Mononuclear cell (primary cell): ENCODE results near the gene P3H2.

- RRBS: no CpG with 5 or more reads among the region's 5 CpGs
These were observed 215.8 kb upstream of the TPRG1 start for GRCh38 chr3:188955982-188956416.

DNA sequence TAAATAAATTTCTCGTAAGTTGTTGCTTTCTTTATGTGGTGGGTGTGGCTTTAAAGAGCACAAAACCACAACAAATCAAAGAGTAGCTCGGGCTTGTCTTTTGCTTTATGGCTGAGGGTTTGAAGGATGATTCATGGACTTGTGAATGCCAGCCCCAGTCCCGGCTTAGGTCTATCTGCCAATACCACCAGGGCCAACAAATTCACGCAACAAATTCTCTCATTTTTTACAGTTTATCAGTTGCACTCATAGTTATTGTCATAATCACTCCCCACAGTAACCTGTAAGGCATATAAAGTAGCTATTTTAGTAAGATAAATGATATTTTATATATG, 184.2 kb downstream of the TPRG1 start:
- RRBS: no CpG with 5 or more reads among the region's 4 CpGs

DNA sequence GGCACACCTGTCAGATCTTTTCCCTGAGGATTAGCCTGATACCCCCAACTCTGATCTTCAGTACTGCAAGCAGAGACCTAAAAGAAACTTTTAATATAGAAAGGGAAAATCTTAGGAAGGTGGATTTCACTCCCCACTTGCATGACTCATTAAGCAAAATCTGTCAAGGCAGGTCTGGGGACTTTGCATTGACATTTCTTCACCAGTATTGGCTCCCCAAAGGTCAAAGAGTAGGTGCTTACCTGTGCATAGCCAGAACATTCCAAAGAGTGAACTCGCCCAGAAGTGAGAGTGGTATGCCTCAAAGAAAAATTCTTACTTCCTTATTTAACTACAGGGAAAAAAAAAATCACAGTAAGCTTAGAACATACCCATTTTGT, 140.9 kb upstream of the TP63 start:
- RRBS: no CpG with 5 or more reads among the region's 1 CpG

DNA sequence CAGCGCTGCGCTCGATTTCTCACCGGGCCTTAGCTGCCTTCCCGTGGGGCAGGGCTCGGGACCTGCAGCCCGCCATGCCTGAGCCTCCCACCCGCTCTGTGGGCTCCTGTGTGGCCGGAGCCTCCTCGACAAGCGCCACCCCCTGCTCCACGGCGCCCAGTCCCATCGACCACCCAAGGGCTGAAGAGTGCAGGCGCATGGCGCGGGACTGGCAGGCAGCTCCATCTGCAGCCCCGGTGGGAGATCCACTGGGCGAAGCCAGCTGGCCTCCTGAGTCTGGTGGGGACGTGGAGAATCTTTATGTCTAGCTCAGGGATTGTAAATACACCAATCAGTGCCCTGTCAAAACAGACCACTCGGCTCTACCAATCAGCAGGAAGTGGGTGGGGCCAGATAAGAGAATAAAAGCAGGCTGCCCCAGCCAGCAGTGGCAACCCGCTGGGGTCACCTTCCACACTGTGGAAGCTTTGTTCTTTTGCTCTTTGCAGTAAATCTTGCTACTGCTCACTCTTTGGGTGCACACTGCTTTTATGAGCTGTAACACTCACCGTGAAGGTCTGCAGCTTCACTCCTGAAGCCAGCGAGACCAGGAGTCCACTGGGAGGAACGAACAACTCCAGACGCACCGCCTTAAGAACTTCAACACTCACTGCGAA, 34.7 kb upstream of the TP63 start:
- RRBS: no CpG with 5 or more reads among the region's 28 CpGs

DNA sequence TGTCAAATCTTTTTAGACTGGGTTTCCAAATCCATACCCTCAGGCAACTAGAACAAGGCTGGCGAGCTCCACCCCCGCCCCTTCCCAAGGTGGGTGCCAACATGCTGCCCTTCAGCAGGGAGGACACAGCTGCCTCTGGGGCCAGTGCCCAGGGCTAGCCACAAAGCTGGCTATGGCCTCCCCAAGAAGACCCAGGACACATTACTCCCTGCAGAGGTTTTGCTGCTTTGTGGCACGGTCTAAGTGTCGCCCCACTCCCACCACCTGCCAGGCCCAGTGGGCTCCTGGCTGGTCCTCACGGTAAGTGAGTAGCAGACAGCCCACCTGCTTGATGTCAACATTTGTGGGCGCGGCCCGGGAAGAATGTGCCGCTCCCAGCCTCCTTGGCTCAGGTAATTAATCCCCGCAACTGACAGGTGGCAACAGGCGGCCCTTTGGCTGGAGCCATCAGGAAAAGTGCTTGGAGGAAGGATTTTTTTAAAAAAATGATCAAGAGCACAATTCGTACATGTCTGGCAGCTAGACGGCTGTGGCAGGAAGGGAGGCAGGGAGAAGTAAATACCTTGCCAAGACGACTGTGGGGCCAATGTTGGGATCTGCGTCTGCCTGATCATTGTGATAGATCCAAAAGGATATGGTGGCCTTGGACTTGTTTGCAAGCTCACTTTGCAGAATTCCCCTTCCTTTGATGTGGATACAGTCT, 212.0 kb downstream of the TP63 start:
- RRBS: no CpG with 5 or more reads among the region's 15 CpGs

- RRBS: 4% methylated on average over 33 of the region's 112 CpGs
These were observed at the start of gene P3H2 for GRCh38 chr3:190120041-190121208. Gene P3H2 (minus strand): TSS chr3:190120897.

- RRBS: no CpG with 5 or more reads among the region's 7 CpGs
These were observed 24.0 kb upstream of the P3H2 start for GRCh38 chr3:190144669-190145165.

DNA sequence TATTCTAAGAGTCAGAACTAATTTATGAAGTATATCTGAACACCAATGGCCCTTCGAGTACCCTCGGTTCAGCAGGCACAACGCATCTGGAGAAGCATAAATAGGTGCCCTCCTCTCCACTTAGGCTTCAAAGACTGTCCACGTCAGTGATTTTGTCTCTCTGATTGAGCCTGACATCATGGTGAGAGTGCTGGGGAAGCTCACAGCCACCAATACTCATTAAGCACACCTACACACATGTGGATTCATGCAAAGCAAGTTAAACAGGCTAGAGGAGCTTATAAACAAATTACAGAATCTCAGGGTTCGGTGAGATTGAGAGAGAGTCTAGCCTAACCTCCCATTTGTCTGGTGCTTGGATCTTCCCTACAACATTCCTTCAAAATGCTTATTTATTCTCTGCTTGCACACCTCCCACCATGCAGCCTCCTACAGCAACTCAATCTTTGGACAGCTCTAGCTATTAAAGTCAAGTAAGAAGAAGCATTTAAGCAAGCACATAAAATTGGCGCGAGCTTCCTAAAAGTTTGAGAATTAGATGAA, 3.5 kb downstream of the CLDN1 start:
- RRBS: no CpG with 5 or more reads among the region's 7 CpGs

- RRBS: no CpG with 5 or more reads among the region's 4 CpGs
These were observed 3.6 kb downstream of the IL1RAP start for GRCh38 chr3:190517203-190518152.

GRCh38 chr3:190560329-190561020, 46.6 kb downstream of the IL1RAP start:
- RRBS: no CpG with 5 or more reads among the region's 11 CpGs

GRCh38 chr3:190591098-190591507, 77.2 kb downstream of the IL1RAP start:
- RRBS: no CpG with 5 or more reads among the region's 6 CpGs

GRCh38 chr3:190696418-190697183, 165.9 kb downstream of the GMNC start:
- RRBS: no CpG with 5 or more reads among the region's 12 CpGs

- RRBS: no CpG with 5 or more reads among the region's 1 CpG
These were observed 141.8 kb downstream of the GMNC start for GRCh38 chr3:190720837-190721036.

- RRBS: no CpG with 5 or more reads among the region's 8 CpGs
These were observed 1.9 kb downstream of the GMNC start for GRCh38 chr3:190860544-190860988.

- RRBS: no CpG with 5 or more reads among the region's 7 CpGs
These were observed 466.2 kb downstream of the PYDC2 start for GRCh38 chr3:191926945-191927704.

DNA sequence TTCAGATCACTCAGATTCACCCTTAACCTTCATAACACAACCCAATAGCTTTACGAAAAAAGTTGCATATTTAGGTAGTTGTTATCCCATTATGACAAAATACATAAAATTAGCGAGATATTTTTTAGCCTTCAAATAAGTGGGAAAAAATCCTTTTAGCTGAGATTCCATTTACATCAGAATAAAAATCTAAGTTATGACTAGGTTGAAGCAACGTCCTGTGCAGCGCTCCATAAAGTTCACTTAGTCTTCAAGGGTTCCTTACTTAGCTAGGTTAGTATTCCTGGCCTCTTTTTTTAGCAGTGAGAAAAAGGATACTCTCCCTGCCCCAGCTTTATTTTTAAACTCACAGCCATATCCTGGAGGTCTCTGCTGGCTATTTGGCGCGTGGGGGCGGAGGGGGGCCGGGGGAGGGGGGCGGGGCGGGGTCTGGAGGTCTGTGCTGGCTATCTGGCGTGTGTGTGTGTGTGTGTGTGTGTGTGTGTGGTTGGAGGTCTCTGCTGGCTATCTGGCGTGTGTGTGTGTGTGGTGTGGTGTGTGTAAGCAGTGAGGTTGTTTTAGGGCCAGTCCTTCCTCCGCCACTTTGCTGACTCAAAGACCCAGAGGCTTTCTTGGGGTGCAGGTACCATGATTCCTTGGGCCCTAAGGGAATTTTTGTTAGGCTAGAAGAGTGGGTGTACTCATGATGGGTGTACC, 674 bp upstream of the PLAAT1 start:
- RRBS: no CpG with 5 or more reads among the region's 13 CpGs

DNA sequence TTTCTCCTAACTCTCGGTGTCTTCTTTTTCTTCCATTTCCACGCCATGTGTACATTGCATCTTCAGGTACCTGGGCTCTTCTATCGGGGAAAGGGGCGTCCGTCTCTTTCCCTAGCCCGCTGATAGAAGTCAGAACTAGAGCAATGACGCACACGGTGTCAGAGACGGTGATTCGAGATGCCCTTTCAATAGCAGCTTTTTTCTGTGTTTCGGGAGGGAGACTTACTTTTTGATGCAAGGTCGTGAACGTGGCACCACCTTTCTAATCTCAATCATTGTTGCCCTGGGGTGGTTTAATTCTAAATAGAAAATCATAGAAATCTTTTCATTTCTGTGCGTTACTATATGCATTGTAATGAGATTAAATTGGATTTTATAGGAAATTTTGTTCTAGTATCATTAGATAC, 797 bp downstream of the OPA1 start:
- RRBS: no CpG with 5 or more reads among the region's 14 CpGs

DNA sequence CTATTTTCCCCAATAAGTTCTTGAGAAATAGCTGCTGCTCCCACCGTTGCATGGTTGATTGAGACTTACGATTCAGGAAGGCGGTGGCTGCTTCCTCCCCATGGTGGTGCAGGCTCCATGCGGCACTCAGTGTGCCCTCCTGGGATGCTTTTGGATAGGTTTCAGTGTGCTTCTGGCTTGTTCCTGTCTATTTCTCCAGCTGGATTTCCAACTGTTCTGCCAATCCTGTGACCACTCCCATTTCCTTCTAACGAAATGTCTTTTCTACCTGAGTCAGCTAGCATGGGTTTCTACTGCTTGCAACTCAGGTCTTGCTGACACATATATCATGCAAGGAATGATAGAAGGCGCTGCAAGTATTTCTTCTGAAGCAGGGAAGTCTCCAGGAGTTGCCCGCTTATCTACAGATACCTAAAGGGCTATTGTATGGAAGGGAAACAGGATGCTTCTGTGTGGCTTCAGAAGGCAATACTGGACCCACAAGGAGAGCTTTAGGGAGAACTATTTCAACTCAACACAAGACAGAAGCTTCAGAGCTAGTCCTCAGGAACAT, 244.4 kb downstream of the OPA1 start:
- RRBS: no CpG with 5 or more reads among the region's 7 CpGs

GRCh38 chr3:193843001-193843524, 250.1 kb downstream of the OPA1 start:
- RRBS: no CpG with 5 or more reads among the region's 12 CpGs